ENCODE results near the genes APOO, ZFX and PDK3.

- PRO-cap, result no peak
- RRBS, result no CpG with 5 or more reads among the region's 10 CpGs
These were observed 23.7 kb downstream of the SH3KBP1 start for GRCh38 chrX:19863474-19864285.

GRCh38 chrX:19874908-19875495 lies 12.4 kb downstream of the SH3KBP1 start:
- PRO-cap, result no peak
- RRBS, result no CpG with 5 or more reads among the region's 13 CpGs

DNA sequence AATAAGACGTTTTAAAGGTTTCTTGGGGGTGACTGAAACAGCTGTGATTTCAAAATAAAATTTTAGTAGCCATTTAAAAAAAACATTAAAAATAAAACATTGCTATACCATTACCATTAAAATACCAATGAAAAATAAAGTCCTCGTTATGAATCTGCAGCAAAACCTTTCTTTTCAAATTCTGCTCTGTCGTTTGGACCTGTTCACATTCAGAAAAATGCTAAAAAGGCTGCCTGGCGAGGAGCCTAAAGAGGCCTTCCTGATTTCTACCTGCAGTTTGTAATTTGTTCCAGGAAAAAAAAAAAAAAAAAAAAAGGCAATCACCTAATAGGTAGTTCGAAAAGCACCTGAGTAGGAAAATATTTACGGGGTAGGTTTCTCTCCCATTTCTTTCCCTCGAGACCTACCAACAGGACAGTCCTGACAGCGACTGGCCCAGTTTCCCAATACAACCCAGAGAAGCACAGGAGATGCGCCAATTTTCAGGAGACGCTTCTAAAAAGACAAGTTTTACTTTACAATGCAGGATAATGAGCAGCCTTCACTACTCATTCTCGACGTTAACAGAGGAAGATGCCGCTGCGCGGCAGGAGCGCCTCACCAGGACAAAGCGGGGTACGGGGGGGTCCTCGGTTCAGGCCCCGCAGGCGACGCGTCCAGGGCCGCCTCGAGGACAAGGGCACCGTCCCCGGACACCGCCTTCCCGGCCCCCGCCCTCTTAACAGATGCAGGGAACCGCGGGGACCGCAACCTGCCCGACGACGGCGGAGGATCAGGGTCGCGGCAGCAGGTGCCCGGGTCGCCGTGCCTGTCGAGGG lies 803 bp downstream of the BCLAF3 start:
- PRO-cap, result bidirectional peak, plus-strand start at position 551 of the sequence, minus-strand start at position 410 of the sequence
- RRBS, result 26% methylated on average over 12 of the region's 43 CpGs

GRCh38 chrX:20205997-20206404 lies 60.7 kb downstream of the RPS6KA3 start:
- PRO-cap, result no peak
- RRBS, result no CpG with 5 or more reads among the region's 3 CpGs

DNA sequence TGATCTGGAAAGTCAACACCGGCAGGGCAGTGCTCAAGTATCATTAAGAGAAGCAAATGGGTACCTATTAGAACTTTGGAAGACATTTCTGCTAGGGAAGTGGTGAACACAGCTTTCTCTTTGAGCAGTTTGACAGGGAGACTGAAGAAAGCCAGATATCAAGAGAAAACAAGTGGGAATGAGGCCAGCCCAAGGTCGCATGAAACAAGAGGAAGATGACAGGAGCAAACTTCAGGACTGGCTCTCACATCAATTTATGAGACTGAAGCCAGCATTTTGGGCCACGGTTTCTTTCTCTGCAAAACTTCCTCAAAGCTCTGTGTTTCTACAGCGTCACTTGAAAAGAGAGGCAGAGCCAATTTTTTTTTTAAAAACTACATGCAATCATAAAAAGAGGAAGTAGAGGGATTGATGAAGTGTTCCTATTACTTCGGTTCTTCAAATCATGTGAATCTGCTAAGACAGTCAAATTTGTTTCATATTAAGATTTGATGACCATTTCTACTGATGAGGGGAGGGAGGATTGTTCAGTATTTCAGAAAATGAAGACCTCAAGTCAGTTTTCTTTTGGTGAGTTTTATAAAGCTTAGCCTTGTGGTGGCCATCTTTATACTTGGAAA lies 108.4 kb upstream of the RPS6KA3 start:
- PRO-cap, result no peak
- RRBS, result no CpG with 5 or more reads among the region's 5 CpGs

- PRO-cap, result no peak
- RRBS, result no CpG with 5 or more reads among the region's 2 CpGs
These were observed 26.8 kb downstream of the YY2 start for GRCh38 chrX:21882374-21883101.

DNA sequence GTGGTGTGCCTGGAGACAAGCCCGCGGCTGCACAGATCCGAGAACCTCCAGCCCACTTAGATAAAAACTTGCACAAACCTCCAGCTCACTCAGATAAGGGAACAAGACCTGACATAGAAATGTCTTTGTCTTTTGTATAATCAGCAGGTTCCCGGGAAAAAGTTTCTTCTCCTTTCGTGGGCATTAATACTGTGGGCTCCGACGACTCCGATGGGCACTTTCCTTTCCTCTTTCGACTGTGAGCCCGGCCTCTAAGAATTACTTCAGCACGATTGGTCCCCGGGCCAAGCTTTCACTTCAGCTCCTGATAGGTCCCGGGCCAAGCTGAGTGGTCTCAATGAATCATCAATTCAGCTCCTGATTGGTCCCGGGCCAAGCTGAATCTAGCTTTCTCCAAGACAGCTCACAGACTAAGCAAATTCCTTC lies 32.5 kb downstream of the PRDX4 start:
- PRO-cap, result no peak
- RRBS, result 86% methylated on average over 6 of the region's 14 CpGs

- PRO-cap, result no peak
- RRBS, result no CpG with 5 or more reads among the region's 12 CpGs
These were observed 9.9 kb upstream of the SAT1 start for GRCh38 chrX:23773038-23773521.

DNA sequence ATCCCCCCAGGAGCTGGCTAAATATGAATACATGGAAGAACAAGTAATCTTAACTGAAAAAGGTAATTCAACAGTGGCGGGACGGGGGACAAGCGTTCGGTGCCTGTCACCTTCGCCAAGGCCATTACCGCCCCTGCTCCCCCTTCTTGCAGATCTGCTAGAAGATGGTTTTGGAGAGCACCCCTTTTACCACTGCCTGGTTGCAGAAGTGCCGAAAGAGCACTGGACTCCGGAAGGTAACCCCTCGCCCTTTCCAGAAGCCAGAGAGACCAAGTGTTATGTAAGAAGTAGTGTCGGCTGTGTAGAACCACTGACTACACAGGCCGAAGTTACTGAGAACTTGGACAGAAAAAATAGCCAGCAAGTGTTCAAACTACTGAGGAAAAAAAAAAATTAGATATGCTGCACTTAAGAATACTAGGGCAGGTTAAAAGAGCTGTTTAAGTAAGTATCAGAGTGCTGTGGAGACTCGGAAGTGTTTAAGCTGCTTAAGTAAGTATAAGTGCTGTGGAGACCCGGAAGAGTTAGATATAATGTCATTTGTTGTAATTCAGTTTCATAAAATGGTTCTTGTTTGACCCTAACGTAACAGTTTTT lies 773 bp downstream of the SAT1 start:
- PRO-cap, result no peak
- RRBS, result no CpG with 5 or more reads among the region's 14 CpGs

GRCh38 chrX:23797227-23797907 lies 14.4 kb downstream of the SAT1 start:
- PRO-cap, result no peak
- RRBS, result no CpG with 5 or more reads among the region's 9 CpGs

DNA sequence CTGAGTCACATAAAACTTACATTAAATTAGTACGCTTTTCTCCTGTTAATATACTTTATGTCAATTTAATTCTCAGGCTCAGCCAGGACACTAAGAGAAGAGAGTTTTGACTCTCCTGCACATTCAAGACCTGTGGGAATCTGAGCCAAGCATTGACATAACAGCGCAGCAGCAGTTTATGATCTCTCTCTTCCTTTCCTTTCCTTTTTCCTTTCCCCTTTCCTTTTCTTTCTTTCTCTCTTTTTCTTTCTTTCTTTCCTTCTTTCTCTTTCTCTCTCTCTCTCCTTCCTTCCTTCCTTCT lies 21.5 kb downstream of the SAT1 start:
- PRO-cap, result no peak
- RRBS, result no CpG with 5 or more reads among the region's 2 CpGs

DNA sequence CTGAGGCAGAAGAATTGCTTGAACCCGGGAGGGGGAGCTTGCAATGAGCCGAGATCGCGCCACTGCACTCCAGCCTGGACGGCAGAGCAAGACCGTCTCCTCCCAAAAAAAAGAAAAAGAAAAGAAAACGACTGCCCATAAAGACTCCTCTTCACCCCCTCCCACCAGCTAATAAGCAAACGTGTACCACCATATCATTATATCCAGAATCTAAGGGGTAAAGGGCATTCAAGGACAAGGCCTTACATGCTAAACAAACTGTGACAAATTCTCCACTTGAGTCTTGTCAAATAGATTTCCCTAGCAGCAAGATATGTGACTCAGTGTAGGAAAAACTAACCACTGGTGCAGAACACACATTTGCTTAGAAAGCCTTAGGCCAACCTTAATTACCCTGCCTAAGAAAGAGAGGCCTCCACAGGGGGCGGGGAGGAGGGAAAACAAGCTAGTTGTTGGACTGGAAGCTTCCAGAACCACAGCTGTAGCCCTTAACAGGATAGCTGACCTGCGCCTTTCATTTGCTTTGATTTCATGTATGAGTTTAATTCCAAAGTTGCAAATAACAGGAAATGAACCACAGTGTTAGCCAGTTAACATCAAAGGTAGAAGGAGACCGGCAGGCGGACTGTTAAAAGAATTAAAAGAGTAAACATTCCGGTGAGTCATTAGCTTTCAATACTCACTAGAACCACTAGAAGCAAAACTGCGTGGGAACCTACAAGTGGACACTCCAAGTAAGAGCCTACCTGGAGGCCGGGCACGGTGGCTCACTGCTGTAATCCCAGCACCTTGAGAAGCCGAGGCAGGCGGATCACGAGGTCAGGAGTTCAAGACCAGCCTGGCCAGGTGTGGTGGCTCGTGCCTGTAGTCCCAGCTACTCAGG lies 24.3 kb downstream of the SAT1 start:
- PRO-cap, result no peak
- RRBS, result 0% methylated on average over 4 of the region's 20 CpGs

DNA sequence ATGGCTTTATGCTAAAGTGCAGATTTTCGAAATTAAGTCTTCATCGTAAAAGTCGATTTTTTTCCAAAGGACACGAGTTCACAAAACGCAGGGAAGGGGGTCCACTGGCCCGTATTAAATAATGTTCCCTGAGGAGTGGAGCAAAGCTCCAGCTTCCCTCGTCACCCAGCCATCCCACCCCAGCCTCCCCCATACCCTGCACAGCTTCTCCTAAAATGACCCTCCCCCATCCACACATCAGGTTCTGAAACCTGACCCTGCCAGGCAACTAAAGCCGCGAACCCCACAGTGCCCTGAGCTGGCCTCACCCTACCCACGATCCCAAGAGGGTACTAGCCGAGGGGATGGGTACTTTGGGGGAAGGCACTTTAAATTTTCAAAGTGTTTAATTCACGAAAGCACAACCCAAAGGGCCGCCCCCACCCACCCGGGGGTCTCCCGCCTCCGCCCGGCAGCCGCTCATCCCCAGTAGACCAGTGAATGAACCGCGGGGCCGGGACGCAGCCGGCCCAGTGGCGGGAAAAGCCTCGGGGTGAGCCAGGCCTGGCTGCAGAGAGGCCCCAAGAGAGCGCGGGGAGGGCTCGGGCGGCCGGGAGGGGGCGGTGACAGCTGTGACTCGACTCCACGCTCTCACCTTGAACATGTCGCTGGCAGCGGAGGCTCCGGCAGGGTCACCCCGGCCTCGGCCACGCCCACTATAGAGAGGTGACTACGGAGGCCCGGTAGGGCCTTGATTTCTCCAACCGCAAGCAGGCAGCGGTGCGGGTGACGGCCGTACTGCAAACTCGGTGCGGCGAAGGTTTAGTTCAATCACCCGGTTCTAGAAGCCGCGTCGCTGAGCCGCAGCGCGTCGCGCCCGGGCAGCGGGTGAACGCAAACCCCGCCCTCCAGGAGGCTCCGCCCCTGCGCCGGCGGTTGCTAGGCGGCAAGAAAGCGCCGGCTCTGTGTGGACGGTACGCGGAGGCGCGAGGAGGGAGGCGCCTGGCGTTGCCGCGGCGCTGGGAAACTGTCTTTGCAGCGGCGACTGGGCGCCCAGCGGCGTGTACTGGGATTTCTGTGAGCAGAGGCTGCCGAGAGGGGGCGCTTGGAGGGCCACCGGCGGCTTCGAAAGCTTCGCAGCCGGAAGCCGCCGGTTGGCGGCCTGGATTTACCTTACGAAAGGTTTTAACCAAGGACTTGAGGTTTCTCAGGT lies at the start of gene APOO:
APOO (minus strand) TSS at position 879 of the 1,192 bp plus-strand sequence.
- PRO-cap, result bidirectional peak, plus-strand start at position 947 of the sequence, minus-strand start at position 643 of the sequence
- RRBS, result 28% methylated on average over 38 of the region's 95 CpGs

DNA sequence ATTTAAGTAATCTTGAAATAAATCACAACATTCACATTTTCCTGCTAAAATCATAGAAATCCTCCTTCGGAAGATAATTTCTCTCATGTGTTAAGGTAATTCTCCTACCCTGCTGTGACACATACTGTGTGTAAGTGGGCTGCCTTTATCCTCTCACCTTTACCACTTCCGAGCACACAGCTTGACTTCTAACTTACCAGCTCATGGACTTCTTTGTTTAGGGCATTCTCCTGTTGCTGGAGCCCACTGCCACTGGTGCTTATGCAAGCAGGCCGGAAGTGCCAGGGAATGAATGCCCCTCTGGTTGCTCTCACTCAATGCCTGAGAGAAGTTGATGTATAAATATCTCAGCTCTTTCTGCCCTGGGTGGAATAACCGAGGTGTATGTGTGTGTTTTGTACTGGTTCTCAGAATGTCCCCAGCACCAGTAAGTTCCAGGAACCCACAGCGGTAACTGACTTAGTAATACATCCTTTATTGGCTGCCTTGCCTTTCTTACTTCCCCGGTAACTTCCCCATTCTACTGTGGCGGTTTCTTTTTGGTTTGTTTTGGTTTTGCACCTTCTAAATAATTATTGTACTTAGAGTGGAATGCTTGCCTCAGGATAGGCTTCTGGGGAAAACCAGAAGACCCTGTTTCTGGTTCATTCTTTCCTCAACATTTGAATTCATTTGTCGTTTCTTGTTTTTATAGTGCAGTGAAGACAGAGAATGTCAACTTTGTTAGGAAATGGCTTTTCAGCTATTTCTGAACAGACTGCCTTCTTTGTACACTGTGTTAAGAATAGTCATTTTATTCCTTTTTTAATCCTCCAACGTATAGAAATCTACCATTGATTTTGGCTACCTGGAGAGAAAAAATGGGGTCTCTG lies 45.3 kb downstream of the CXorf58 start:
- PRO-cap, result no peak
- RRBS, result no CpG with 5 or more reads among the region's 9 CpGs

DNA sequence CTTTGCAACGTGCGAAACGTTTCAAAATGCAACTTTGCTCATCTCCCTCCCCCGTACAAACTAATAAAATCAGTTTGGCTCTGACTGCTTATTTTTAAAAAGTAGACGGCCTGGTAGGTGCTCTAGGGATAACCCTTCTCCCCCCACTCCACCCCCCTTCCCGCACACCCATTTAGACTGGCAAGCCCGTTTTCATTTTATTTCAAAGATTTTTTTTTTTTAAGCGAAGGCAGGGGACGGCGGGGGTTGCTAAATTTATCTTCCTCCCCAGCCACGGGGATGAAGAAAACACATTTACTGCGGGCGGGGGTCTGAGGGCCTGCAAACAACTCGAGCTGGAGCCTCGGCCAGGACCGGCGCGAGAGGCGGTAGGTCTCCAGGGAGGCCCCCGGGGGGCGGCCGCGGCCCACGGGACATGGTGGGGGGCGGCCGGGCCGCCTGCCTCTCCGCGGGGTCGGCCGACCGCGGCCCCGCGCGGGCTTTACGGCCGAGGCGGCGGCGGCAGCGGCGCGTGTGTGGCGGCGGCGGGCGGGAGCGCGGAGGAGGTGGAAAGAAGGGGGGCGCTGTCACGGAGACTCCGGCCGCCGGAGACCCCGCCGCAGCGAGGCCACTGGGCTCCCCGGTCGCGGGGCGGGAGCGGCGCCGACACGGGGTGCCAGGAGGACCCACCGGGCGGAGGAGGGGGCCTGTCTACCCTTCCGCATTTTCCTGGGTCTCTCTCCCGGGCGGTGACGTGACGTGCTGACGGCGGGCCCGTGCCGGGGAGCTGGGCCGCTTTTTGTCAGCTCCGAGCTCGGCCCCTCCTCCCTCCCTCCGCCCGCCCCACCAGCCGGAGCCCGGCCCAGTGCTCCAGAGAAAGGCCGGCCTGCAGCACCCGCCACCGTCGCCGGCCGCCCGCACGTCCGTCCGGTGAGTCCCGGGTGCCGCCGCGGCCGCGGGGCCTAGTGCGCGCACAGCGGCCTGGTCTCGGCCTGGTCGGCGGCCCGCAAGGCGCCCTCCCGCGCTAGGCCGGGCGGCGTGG lies at the start of gene ZFX:
ZFX (plus strand) TSS at position 844 of the 1,021 bp plus-strand sequence.
- PRO-cap, result bidirectional peak, plus-strand start at position 91 of the sequence, minus-strand start at position 62 of the sequence; bidirectional peak, plus-strand start at position 852 of the sequence, minus-strand start at position 517 of the sequence
- RRBS, result under 1% methylated on average over 22 of the region's 113 CpGs

GRCh38 chrX:24149907-24150772 lies 611 bp downstream of the ZFX start:
- PRO-cap, result bidirectional peak, plus-strand start at chrX:24150414, minus-strand start at chrX:24150162; bidirectional peak, plus-strand start at chrX:24150647, minus-strand start at chrX:24150515
- RRBS, result 1% methylated on average over 47 of the region's 101 CpGs

DNA sequence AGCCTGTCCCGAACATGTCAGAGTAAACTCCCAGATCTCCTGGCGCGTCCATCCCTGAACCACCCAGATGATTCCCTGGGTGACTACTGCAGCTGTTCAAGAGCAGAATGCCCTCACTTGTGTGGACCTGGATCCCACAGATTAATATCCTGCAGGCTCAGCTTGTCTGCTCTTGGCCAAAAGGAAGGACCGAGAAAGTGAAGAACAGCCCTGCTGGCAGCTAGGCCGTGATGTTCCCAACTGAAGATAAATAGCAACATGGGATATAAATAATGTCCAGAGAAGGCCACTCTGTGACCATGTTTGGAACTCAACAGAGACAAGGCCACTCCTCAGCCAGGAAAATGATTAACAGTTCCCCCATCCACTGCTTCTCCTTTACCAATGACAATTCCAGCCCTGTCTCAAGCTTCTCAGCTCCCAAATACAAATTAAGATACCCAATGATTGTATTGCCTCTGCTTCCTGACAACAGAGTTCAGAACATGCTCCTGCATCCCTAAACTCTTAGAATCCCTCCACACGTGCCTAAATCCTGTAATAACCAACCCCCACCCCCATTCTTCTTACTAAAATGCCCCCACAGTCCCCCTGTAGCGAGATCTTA lies 21.4 kb downstream of the SUPT20HL2 start:
- PRO-cap, result no peak
- RRBS, result no CpG with 5 or more reads among the region's 7 CpGs

GRCh38 chrX:24397035-24397498 lies 36.6 kb downstream of the SUPT20HL1 start:
- PRO-cap, result no peak
- RRBS, result no CpG with 5 or more reads among the region's 3 CpGs

- PRO-cap, result bidirectional peak, plus-strand start at chrX:24465306, minus-strand start at chrX:24465044
- RRBS, result 21% methylated on average over 12 of the region's 78 CpGs
These were observed at the start of gene PDK3 for GRCh38 chrX:24464961-24465592. PDK3 (plus strand) TSS chrX:24465286.

DNA sequence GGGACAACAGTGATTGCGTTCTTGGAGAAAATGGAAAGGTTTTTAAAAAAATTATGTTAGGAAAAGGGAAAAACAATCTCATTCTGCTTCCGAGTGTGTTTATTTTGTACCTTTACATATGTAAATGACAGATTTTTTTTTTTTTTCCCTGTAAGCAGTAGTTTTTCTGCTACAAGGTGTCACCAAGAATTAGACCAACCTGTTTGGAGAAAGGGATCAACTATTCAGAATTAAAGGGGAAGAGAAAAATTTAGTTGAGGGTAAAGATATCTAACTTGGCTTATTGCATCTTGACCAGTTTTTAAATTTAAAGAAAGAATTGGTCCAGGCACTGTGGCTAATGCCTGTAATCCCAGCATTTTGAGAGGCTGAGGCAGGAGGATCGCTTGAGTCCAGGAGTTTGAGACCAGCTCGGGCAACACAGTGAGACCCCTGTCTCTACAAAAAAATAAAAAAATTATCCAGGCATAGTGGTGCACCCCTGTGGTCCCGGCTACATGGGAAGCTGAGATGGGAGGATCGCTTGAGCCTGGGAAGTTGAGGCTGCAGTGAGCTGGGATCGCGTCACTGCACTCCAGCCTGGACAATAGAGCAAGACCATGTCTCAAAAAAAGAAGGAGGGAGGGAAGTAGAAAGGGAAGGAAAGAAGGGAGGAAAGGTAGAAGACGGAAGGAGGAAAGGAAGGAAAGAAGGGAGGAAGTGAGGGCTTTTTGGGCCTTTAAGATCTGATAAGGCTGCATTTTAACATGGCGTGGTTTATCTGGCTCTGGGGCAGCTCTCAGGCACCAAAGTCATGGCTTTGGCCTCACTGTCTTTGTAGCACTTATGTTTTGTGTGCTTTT lies 10.2 kb downstream of the PDK3 start:
- PRO-cap, result no peak
- RRBS, result no CpG with 5 or more reads among the region's 10 CpGs

All from MCF 10A (cell line).